ENCODE results near the genes NRTN and MLLT1.

DNA sequence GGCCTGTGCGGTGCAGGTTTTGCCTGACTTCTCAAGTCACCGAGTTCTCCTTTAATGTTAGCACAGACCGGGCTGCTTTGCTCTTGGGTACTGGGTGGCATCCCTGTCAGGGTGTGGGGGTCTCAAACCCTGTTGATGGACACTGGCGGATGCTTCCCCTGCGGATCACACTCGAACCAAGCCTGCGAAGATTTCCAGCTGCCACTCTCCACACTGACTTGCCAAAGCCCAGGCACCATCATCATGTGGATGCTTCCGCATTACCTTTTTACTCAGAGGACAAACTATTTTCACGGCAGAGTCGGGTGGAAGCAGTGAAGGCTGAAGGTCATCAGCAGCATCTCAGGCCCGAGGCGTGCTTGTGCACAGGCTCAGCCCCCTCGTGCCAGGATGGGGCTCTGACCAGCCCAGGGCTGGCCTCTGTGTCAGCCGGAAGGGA, 11.3 kb downstream of the MICOS13 start:
- RRBS: no CpG with 5 or more reads among the region's 14 CpGs

DNA sequence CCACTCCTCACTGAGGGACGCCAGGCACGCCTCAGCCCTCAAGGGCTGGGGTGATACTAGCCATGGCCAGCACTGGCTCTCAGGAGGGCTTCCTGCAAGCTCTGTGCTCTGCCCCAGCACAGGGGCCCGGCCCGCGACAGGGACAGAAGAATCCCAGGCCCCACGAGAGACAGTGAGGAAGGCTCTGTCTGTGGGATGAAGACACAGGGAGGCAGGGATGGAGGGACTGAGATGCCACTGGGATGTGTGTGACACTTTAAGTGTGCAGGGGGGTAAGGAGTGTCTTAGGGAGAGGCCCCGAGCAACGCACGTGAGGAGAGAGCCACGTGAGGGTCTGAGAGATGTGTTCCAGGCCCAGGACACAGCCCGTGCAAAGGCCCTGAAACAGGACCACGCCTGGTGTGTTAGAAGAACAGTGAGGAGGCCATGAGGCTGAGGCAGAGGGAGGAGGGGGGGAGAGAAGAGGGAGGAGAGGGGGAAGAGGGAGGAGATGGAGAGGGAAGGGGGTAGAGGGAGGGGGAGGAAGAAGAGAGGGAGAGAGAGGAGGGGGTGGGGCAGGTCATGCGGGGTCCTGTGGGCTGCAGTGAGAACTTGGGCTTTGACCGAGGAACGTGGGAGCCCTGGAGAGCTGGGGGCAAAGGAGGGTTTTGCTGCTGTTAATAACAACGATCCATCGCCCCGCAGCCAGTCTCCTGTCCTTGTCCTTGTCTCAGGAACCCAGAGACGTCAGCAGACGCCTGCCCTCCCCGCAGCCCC, 7.1 kb downstream of the RPL36 start:
- RRBS: no CpG with 5 or more reads among the region's 21 CpGs

GRCh38 chr19:5788153-5788462, 2.9 kb downstream of the DUS3L start:
- RRBS: no CpG with 5 or more reads among the region's 9 CpGs

DNA sequence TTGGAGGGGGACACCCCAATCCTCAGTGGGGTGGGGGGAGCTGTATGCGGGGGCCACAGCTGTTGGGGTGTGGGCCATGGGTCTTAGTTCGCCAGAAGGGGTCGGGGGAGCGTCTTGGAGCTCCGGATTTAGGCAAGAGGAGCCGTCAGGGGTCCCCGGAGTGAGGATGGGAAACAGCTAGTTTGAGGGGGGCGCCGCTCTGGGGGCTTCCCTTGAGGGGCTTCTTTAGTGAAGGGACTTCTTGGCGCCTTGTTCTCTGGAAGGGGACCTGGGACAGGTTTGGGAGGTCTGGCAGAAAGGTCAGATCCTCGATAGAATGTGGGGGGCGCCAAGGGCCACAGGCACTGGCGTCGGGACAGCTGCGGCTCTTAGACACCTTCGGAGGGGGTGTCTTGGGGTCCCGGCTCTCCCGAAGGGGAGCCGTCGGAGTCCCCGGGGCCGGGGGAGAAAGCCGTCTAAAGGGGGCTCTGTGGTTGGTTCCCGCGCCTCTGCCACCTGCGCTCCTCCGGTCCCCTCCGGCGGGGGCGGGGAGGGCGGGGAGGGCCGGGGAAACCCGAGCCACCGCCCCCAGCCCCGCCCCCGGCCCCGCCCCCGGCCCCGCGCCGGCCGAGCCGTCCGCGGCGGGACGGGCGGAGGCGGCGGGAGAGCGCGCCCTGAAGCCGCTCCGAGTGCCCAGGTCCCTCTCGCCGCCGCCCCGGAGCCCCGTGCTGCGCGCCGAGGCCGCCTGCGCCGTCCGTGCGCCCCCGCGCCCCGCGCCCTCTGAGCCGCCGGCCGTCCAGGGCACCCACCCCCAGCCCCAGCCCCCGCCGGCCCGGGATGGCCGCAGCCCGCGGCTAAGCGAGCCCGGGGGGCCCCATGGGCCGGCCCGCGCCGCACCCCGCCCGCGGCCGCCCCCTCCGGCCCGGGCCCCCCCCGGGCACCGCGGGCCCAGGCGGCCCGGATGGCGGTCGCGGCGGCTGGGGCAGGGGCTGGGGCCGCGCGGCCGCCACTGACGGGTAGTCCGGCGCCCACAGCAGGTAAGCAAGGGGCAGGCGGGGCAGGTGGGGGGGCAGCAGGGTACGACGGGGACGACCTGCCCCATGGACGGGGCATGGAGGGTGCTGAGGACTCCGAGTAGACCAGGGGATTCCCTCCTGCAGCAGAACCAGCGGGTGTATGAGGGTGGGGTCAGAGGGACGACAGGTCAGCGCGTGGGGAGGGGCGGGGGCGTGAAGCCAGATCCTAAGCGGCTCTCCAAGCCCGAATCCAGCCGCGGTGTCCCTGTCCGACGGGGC, at the start of gene NRTN:
Gene NRTN (plus strand): TSS at position 632 of the 1,274 bp plus-strand sequence.
- RRBS: 3% methylated on average over 54 of the region's 126 CpGs

GRCh38 chr19:5848624-5849053, 9.1 kb upstream of the FUT6 start:
- RRBS: no CpG with 5 or more reads among the region's 5 CpGs

- RRBS: no CpG with 5 or more reads among the region's 8 CpGs
Measured at GRCh38 chr19:5850096-5850609, 10.7 kb upstream of the FUT6 start.

DNA sequence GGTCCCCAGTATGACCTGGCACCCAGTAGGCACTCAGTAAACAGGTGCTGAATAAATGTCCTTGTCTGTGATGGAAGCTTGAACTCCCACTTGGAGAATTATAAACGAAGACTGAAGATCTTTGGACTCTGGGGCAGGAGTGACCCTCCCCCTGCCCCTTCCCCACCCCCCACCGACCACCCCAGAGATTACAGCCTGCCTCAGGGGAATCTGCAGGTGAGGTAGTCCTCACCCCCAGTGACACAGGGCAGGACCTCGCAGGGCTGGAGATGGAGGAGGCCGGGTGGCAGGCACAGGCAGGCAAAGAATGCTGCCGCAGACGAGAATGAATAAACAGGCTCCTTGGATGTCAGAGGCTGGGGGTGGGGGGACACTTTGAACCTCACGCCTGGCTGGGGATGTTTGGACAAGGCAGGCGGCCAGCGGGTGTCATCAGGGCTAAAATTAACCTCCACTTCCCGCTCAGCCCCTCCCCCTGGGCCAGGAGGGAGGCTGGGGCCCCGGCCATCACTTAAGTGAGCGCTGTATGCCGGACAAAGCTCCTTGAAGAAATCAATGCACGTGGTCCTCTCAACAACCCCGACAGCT, 10.1 kb upstream of the FUT5 start:
- RRBS: no CpG with 5 or more reads among the region's 15 CpGs

DNA sequence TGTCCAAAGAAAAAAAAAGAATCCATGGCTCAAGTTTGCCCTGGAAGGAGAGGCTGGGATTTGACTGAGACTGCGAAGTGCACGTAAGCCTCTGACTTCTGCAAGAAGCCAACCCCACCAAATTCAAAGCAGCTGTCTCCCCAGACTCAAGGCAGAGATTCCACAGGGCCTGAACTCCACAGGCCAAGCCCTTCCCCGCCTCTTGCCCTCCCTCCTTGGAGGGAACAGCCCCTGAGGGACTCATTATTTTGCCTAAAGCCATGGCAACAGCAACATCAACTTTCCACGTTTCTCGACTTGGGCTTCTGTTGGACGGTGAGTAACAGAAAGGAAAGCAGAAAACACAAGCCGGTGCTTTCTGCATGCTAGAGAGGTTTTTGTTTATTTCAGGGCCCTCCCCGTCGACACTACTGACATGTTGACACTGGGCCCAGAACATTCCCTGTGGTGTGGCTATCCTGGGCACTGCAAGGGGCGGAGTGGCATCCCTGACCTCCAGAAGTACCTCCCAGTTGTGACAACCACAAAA, 12.6 kb downstream of the CAPS start:
- RRBS: no CpG with 5 or more reads among the region's 10 CpGs

DNA sequence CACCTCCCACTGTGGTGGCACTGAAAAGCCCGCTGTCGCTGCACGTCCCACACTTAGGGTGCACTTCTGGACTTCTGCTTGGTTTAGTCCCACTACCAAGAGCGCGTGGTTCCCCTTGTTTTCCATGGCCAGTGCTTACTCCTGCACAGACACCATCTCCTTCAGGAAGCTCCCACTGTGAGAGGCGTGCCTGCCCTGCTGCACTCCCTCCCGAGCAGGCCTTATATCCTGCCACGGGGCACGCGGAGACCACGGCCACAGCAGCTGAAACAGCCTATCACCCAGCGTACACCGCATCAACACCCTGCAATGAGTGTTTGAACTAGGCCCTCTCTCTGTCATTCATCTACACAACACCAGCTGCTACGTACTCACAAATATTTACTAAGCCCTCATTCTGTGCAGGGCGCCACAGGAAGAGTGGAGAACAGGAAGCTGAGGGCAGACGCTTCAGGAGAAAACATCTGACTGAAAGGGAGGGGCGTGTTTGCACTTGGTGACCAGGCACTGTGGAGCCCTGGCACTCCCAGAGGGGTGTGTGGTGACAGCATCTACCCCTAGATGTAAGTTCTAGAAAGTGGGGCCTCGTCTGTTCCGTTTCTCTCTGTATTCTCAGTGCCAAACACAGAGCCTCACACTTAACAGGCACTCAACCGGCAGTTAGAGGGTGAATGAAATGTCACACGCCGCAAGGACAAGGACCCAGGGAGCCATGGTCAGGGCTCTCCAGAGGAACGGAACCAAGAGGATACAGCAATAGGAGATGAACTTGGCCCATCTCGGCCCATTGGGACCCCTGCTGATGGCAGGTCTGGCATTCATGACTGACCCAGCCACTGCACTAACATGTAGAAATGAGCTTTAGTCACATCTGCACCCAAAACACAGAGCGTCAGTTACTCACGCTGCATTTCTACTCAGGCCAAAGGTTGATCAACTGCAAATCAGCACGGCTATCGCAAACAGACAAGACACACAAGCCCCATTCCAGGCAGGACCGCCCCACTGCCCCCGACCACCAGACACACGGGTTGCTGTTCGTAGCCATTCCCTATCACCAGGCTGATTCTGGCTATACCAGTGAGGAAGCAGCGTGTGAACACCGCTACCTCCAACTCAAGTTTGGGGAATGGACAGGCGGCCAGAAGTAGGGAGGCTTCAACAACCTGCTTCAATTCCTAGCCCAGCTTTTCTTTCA, 15.7 kb downstream of the RANBP3 start:
- RRBS: no CpG with 5 or more reads among the region's 35 CpGs

- RRBS: no CpG with 5 or more reads among the region's 15 CpGs
Measured at GRCh38 chr19:5977039-5977485, 878 bp downstream of the RANBP3 start.

DNA sequence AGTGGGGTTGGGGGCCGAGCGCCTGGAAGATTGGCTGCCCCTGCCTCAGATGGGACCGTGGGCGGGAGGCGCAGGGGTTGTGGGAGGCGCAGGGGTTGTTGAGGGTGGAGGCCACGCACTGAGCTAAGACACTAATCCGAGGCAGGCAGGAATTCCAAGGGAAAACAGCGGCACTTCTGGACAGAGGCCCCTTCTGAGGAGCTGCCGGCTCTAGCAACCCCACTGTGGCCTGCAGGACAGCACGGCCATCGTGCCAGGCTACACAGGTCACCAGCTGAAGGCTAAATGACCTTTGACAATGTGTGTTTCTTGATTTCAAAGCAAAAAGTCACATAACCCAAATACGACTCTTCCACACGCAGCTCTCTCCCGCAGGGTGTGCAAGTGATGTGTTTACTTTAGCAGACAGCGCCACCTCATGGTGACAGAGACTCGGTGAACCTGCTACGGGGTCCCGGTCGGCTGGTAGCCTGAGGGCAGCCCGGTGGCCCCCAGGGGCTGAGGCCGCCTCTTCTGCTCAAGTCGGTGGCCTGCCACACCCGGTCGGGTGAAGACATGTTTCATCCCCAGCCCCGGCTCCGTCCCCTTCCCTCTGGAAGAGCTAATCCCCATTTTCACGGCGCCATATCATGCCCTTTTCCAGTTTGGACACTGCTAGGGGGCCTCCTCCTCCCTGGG, 44.3 kb upstream of the RANBP3 start:
- RRBS: 27% methylated on average over 4 of the region's 29 CpGs

DNA sequence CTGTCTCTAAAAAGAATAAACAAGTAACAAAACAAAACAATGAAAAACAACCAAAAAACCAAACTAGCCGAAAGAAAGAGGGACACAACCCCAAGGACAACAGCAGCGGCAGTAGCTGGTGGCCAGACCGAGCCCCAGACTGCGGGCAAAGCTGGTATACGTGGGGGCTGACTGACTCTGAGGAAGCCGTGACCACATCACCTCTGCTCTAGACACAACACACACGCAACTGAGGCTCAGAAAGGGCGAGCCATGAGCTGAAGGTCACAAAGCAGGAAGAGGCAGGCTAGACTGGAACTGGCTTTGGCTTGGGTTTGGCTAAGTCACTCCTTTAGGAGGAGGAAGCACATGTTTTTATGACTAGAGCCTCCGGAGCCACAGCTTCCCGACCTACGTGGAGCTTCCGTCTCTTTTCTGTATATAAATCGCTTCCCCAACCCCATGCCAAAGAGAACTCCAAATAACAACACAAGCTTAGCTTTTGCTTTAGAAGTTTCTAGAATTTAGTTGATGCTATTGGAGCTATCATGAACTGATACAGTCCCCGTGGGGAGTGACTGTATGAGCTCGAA, 48.1 kb downstream of the RFX2 start:
- RRBS: no CpG with 5 or more reads among the region's 15 CpGs

GRCh38 chr19:6063398-6064201, 46.7 kb downstream of the RFX2 start:
- RRBS: no CpG with 5 or more reads among the region's 15 CpGs

DNA sequence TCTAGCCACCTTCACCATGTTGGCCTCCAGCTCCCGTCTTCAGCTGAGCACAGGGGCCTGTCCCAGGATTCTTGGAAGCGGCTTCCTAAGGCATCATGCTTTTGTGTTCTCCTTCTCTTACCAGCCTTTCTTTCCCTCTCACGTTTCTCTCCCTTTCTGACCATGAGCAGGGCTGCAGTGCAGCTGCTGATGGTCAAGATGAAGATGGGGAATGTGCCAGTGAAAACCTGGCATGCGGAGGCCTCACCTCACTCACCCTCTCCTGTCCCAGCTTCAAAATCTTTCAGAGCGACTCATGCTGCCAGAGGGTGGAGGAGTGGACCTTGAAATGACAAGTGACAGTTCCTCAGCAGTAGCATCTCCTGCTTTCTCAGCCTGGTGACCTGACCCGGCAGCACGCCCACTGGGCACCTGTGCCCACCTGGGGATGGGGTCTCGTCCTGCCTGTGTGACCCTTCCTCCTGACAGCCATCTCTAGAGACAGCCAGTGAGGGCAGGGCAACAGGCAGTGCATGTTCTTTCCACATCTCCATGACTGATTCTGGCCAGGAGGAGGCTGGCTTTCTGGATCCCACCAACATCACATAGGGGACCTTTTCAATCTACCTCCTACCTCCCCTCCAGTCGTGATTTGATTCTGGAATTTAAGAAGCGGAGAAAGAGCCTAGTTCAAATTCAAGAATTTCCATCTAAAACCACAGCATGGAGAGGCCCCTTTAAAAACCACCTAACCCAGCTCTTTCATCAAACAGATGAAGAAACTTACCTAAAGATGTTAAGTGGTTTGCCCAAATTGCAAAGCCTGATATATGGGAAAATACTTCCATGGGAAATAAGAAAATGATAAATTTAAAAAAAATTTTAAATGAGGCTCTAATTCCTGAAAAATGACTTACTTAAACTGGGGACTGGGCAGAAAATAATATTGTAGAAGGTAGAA, 45.8 kb downstream of the RFX2 start:
- RRBS: no CpG with 5 or more reads among the region's 10 CpGs

DNA sequence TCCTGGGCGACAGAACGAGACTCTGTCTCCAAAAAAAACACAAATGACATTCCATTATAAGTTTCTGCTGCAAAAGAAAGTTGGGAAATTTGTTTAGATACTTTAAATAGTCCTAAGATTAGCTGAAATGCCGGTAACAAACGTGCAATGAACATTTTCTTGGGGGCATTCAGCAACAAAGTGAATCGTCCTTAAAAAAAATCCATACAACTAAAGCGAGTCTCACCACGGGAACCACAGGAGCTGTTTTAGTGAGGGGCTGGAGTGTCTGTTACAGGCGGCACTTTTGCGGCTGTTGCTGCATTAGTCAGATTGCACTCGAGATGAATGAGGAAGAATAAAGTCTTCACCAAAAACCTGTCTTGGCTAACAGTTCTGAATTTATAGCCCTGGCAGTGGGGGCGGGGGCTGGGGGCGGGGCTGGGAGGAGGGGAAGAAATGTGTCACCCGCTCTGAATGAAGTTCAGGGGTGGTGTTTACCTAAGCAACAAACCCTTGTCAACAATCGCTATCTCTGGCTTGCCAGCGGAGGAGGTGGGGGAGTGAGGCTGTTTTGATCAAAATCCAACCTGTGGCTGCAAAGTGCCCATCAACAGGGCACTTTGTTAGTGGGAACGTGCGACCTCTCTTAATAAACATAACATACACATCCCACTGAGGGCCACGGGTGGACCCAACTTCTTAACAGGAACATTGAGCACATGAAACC, 44.6 kb downstream of the RFX2 start:
- RRBS: no CpG with 5 or more reads among the region's 18 CpGs

DNA sequence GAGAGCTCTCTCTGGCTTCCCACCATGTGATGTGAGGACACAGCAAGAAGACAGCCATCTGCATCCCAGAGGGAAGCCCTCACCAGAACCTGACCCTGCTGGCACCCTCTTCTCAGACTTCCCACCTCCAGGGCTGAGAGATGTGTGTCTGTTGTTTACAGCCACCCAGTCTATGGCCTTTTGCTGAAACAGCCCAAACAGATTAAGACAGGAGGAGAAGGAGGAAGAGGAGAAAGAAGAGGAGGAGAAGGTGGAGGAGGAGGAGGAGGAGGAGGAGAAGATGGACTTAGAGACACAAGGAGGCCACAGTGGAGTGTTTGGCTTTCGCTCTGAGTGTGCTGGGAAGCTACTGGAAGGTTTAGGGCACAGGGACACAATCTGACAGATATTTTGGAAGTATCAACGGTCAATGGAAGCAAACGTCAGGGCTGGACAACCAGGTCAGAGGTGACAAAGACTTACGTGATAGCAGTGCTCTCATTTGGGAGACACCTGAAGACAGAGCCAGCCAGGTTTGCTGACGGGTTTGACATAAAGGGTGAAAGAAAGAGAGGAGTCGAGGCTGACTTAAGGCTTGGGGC, 35.2 kb downstream of the RFX2 start:
- RRBS: no CpG with 5 or more reads among the region's 6 CpGs

GRCh38 chr19:6091645-6092101, 18.6 kb downstream of the RFX2 start:
- RRBS: no CpG with 5 or more reads among the region's 8 CpGs

DNA sequence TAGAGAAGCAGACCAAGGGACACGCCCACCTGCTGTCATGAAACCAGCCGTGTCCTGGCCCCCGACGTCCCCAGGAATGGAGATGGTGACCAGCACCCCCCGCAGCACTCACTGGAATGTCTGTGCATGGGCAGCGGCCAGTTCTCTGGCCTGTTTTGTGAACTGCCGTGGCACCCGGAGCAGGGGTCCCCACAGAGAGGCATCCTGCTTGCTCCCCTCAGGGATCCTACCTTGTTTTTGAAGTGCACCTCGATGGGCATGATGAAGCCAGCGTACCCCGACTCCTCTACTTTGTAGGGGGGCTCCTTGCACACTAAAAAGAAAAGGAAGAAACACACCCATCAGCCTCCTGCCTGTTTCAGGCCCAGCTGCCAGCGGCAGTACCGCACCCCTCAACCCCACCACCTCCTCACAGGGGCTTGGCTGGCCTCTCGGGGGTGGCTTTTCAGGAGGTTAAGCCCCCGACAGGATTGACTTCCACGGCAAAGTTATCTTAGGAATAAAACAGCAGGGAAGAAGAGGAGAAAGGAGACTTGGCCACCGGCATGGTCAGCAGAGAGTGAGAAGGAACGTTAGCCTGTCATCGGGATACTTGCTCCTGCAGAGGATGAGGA, 17.7 kb downstream of the MLLT1 start:
- RRBS: no CpG with 5 or more reads among the region's 19 CpGs

DNA sequence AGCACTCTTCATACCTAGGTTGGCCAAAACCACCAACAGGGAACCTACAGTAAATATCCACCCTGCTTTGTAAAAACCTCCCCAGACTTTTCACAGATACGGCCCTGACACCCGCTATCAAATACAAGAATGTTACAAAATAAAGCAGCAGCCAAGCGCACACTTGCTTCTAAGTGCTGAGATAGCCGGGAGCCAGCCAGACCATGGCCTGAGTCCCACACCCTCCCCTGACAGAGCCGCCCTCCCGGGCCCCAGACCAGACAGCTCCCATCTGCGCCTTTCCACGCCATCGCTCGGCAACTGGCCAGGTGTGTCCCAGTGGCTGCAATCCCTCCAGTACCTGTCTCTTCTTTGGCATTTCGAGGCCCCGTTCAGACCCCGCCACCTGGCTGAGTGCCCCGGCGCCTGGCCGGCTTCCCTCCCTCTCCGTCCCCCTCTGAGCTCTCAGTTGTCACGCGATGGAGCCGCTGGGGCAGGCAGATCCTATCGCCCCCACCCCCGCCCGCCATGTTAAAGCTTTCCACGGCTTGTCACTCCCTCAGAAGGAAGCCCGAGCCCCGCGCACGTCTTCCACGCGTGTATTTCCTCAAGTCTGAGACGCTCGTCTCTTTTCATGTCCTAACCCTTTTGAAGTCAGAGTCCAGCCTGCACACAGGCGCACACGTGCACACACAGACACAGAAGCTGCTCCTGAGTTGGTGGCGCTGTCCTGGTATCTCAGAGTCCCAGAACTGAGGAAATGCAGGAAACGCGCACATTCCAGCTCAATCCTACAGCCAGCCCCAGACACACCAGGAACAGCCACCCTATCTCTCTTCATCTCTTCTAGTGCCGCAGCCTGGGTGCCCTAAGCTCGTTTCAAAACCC, 8.0 kb downstream of the MLLT1 start:
- RRBS: 8% methylated on average over 3 of the region's 39 CpGs

- RRBS: 1% methylated on average over 43 of the region's 135 CpGs
Measured at GRCh38 chr19:6279462-6280348, at the start of gene MLLT1. TSS of gene MLLT1 (minus strand) at chr19:6279975.